Occipital lobe (tissue), 2 donors: ENCODE results near the gene FRMPD4.

GRCh38 chrX:10755545-10756229 is 135.3 kb upstream of the MID1 start:
- RAMPAGE, long total RNA = no peak

DNA sequence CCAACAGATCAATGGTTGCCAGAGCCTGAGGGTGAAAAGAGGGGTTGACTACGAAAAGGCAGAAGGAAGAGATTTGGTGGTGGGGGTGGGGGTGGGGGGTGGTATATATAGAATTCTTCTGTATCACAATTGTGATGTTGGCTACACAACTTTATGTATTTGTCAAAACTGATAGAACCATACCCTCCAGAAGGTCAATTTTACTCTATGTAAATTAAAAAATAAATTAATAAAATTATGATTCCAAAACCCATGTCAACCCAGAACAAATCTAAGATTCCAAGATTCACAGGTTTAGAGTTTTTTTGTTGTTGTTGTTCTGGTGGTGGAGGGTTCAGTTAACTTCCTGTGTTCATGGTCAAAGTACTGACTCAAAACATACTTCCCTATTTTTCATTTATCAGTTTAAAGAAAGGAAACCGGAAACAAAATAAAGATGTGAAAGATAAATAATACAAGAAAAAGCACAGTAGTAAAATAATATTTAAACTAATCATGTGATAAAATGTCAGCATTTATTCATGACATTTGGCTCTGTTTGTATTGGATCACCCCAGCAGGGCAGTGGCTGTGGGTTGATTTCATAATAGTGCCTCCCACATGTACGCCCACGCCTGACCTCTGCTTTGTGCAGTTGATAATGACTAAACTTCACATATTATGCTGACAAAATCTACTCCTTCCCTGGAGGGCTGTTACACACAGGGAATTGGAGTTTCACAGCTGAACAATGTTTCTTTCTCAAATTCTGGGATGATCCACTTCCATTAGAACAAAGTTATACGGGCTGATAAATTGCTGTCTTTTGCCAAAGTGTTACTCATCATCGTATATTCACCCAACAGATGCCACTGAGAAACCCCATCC is 48.0 kb downstream of the AMELX start:
- RAMPAGE, long total RNA = no peak

DNA sequence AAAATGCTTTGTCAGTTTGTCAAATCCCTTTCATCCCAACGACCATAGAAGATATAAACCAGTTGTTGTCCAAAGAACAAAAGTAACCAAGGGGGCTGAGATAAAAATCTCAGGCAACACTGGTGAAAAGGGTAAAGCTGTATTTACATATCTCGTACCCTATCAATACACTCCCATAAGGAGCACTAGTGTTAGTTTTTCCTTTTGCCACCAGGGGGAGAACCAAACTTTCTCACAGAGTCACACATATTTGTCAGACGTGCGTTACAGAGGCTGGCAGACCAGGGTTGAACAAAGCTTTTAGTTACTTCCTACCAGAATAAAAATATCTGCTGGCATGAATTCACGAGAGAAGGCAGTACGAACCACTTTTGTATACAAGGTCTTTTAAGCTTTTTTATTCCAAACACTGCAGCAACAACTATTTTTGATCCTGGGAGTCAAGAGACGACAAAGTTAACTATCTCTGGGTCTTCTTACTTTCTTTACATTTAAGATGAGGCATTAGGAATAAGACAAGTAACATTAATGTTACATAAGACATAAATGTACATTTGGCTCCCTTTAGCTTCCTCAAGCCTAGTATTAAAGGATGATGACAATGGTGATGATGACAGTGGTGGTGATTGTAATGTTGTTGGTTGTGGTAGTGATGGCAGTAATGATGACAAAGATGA is 88.4 kb downstream of the AMELX start:
- RAMPAGE, long total RNA = no peak

DNA sequence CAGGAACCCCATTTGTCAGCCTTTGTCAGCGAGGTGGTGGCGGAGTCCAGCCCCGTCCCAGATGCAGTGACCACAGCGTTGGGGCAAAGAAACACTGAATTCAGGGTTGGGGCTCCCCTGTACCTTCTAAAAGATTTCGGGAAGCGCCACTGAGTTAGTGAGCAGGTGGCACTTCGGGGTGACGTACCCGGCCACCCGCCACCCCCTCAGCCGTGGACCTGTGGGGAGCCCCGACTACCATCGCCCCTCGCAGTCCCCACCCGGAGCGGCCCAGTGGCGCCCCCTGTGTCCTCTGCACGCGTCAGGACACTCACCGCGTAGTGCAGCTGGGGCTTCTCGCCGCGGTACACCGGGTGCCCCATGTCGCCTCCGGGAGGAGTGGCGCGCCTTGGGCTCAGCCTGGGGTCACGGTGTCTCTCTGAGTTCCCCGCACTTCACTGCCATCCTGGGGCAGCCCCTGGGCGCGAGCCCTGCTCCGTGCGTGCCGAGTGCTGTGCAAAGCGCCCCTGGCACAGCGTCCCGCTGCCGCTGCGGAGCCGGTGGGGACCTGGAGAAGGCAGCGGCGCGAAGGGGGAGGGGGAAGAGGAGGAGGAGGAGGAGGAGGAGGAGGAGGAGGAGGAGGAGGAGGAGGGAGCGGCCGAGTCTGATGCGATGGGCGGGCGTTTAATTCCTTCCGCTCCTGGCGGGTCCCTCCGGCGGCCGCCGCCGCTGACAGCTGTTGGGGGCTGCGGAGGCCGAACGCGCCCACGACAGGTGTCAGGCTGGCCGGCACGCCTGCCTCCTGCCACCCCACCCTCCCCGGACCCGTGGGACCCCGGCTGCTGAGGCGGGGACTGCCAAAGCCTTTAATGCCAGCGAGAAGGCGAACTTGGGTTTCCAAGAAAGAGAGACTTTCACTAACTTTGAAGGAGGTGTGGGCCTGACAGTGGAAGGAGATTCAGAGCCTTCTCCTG is 134.3 kb downstream of the AMELX start:
- RAMPAGE, long total RNA = start-site peak on the minus strand centred at position 541 of the sequence, 120 bp wide, 9 and 12 reads in 2 replicates

DNA sequence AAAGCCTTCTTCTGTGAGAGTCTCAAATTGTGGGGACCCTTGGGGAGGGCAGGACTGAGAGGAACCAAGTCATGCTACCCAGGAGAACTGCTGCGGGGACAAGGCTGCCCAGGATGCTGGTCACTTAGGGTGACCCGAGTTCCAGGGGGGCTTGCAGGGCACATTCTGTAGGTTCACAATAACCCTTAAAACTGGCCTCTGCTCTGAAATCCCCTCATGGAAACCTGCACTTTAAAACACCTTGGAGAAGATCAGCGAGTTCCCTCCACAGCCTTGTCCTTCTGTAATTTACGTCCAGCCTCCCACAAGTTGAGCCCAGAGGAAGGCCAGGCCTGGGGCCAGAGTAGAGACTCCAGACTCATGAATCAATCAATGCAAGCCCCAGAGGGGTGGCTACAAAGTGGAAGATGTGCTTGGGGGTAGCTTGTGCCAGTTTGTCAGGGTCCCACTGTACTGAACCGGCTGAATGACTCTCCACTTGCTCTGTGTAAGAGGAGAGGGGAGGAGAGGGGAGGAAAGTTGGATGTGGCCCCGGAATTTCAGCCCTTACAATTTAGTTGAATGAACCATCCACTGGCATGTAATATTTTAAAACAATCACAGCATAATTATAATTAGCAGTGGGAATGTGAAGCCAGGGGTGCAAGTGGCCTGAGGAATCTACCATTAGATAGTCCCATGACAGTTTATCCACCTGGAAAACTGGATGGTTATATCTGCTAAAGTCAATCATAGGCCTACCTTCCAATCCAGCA is 135.2 kb downstream of the AMELX start:
- RAMPAGE, long total RNA = no peak

- RAMPAGE, long total RNA = no peak
These were observed 1.6 kb downstream of the ARHGAP6 start for GRCh38 chrX:11663765-11664858.

DNA sequence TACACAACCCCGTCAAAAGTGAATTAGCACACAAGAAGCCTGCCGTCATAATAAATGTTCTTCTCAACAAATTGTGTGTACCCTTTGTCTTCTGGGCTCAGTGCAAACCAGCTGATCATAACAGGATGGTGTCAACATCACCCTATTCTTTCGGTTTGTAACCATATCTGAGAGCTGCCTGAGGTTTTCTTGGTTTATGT is 28.9 kb downstream of the MSL3 start:
- RAMPAGE, long total RNA = no peak

- RAMPAGE, long total RNA = no peak
These were observed at the start of gene FRMPD4 for GRCh38 chrX:12137608-12138533. TSS of gene FRMPD4 (plus strand) at chrX:12138473.

- RAMPAGE, long total RNA = no peak
These were observed 71.6 kb upstream of the PRPS2 start for GRCh38 chrX:12719596-12719933.

- RAMPAGE, long total RNA = no peak
These were observed 721 bp downstream of the PRPS2 start for GRCh38 chrX:12791617-12792648.

GRCh38 chrX:12950588-12951448 is 24.1 kb upstream of the TMSB4X start:
- RAMPAGE, long total RNA = no peak

GRCh38 chrX:12999489-12999947 is 24.6 kb downstream of the TMSB4X start:
- RAMPAGE, long total RNA = no peak

GRCh38 chrX:13081470-13082163 is 37.2 kb upstream of the FAM9C start:
- RAMPAGE, long total RNA = no peak

- RAMPAGE, long total RNA = no peak
These were observed 79.5 kb upstream of the FAM9C start for GRCh38 chrX:13123986-13124265.

DNA sequence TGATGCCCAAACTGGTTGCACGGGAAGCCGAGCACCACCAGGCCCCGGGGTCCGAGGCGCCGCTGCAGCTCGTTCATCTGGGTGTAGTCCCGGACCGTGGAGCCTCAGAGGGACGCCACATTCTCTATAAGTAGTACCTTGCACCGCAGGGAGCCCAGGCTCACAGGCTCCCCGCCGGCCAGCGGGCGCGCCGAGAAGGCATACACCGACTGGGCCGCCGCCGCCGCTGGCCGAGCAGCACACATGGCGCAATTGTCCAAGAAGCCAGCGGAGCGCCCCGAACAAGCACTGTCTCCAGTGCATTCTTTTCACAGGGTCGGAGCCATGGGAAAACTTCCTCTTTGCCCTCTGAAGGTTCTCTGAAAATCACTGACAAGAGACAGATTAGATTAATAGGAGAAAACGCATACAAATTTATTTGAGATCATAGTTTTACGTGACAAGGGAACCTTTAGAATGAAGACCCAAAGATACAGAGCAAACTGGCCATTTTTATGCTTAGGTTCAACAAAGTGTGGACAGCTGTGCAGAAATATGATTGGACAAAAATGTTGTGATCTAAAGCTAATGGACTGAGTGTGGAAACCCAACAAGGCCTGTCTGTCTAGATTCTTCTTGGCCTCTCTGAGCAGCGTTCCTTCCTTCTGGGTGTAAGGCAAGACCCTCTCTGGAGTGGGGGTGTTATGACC is 59.4 kb upstream of the ATXN3L start:
- RAMPAGE, long total RNA = start-site peak on the minus strand centred at position 277 of the sequence, 39 bp wide, 198 and 157 reads in 2 replicates

GRCh38 chrX:13733304-13733871 is 1.0 kb downstream of the TRAPPC2 start:
- RAMPAGE, long total RNA = no peak

GRCh38 chrX:13734966-13735548 is 509 bp downstream of the OFD1 start:
- RAMPAGE, long total RNA = no peak

DNA sequence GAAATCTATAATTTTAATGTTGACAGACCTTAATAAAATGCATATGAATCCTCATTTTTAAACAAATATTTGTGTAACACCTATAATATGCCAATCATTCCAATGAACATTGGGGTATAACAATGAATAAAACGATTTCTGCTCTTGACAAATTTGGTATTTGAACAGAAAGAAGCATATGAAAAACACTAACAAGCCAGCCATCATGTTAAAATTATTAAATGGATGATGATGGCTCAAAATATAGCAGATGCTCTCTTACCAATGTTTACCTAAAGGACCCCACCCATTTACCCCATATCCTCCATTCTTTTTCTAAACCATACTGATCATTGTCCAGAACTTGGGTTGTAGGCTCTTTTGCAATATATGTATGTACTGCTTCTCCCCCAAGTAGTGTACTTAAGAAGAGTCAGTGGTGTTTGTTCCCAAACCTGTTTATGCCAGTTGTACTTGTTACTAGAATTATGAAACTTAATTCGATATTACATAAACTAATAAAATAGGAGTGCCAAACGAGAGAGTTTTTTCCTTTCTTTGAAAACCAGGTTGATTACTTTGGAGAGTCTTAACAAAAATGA is 96.5 kb downstream of the GEMIN8 start:
- RAMPAGE, long total RNA = no peak

DNA sequence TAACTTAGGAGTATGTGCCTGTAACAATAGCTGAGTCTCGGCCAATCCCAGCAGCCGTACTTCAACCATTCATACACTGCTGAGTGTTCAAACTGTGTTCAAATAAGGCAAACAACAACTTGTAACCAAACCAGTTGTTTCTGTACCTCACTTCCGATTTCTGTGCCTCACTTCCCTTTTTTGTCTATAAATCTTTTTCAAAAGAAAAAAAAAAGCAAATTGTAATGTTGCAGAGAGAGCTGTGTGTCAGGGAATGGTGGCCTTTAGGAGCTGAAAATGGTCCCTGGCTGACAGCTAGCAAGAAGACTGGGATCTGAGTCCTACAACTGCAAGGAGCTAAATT is 45.9 kb downstream of the GEMIN8 start:
- RAMPAGE, long total RNA = no peak

DNA sequence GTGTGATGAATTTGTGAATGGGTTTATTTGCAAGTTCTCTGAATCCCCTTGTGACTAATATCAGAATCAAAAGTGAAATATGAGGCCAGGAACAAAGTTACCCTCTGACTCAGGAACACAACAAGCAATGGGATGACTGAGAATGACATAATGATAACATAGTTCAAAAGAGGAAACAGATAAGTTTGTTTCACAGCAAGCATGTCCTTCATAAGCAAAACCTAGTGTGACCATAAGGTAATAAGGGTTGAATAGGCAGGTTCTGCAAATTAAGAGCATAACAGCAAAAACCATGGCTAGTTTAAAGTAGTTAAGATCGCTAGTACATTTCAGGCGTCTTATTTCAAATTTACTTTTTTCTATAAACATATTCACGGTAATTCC is 2.0 kb downstream of the GEMIN8 start:
- RAMPAGE, long total RNA = no peak